ENCODE measurements around a stretch of chr6.

- PRO-cap, result no peak
CAGE:
- cytosol, long polyA minus RNA, result no peak
- cytosol, long polyA plus RNA, result no peak
- long polyA plus RNA, result no peak
- nucleus, long polyA minus RNA, result no peak
- nucleus, long polyA plus RNA, result no peak
Measured at GRCh38 chr6:80389614-80390085, 283.2 kb downstream of the BCKDHB start.

GRCh38 chr6:80390630-80391200 lies 284.2 kb downstream of the BCKDHB start:
- PRO-cap, result no peak
CAGE:
- cytosol, long polyA minus RNA, result no peak
- cytosol, long polyA plus RNA, result no peak
- long polyA plus RNA, result no peak
- nucleus, long polyA minus RNA, result no peak
- nucleus, long polyA plus RNA, result no peak

DNA sequence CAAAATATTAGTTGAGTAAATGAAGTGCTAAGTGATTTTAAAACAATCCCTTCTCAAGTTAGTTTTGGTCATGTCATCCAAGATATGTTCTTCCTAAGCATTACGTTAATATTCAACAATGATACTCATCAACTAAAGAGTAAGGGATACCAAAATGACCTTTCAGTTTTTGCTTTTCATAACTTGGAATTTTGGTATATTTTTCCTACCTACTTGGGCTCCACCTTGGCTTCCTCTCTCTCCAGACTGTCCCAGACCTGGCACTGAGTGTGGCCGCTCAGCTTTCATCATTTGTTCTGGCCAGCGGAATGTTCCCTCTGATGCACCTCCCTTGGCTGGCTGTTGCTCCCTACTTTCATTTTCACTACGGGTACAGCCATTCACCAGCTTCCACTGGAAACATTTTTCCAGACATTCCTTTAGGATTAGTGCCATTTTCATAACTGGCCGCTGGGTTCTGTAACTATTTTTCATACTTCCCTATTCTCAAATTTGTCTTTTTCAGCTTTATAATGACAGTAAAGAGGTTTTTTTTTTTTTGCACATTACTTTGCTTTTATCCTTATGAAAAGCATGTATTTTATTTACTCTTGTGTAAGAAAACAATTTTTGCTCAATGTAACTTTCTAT lies 487.4 kb downstream of the TENT5A start:
- PRO-cap, result no peak
CAGE:
- cytosol, long polyA minus RNA, result no peak
- cytosol, long polyA plus RNA, result no peak
- long polyA plus RNA, result no peak
- nucleus, long polyA minus RNA, result no peak
- nucleus, long polyA plus RNA, result no peak

- PRO-cap, result no peak
CAGE:
- cytosol, long polyA minus RNA, result no peak
- cytosol, long polyA plus RNA, result no peak
- long polyA plus RNA, result no peak
- nucleus, long polyA minus RNA, result no peak
- nucleus, long polyA plus RNA, result no peak
Measured at GRCh38 chr6:81451784-81452355, 300.6 kb downstream of the TENT5A start.

GRCh38 chr6:81745692-81746325 lies 6.7 kb downstream of the TENT5A start:
- PRO-cap, result no peak
CAGE:
- cytosol, long polyA minus RNA, result no peak
- cytosol, long polyA plus RNA, result no peak
- long polyA plus RNA, result no peak
- nucleus, long polyA minus RNA, result no peak
- nucleus, long polyA plus RNA, result no peak

DNA sequence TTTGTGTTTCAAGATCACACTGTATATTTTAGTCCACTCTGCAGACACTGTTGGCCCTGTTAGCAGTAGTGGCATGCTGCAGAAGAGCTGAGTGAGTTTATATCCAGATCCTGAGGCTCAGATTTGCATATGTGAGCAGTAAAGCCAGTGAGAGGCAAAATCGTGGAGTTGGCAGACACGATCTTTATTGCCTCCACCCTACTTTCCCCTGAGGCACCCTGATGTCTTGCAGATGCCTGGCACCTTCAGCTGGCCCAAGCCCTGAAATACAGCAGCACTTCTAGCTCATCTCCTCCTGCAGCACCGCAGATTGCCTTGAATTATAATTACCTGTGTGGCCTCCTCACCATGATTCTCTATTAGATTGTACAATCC lies 158.0 kb upstream of the TENT5A start:
- PRO-cap, result no peak
CAGE:
- cytosol, long polyA minus RNA, result no peak
- cytosol, long polyA plus RNA, result no peak
- long polyA plus RNA, result no peak
- nucleus, long polyA minus RNA, result no peak
- nucleus, long polyA plus RNA, result no peak

GRCh38 chr6:82170014-82170912 lies 77.3 kb downstream of the IBTK start:
- PRO-cap, result no peak
CAGE:
- cytosol, long polyA minus RNA, result start-site peak on the minus strand at chr6:82170268-82170310, 7 reads
- cytosol, long polyA plus RNA, result start-site peak on the minus strand at chr6:82170479-82170500, 94 and 40 reads in 2 replicates; start-site peak on the minus strand at chr6:82170587-82170593, 388 and 209 reads in 2 replicates; start-site peak on the minus strand at chr6:82170698-82170730, 99 and 79 reads in 2 replicates
- long polyA plus RNA, result no peak
- nucleus, long polyA minus RNA, result no peak
- nucleus, long polyA plus RNA, result start-site peak on the minus strand at chr6:82170375-82170421, 42 and 52 reads in 2 replicates; start-site peak on the minus strand at chr6:82170493-82170503, 69 and 56 reads in 2 replicates; start-site peak on the minus strand at chr6:82170694-82170703, 48 and 61 reads in 2 replicates

- PRO-cap, result no peak
CAGE:
- cytosol, long polyA minus RNA, result no peak
- cytosol, long polyA plus RNA, result no peak
- long polyA plus RNA, result no peak
- nucleus, long polyA minus RNA, result no peak
- nucleus, long polyA plus RNA, result no peak
Measured at GRCh38 chr6:82205932-82206594, 41.5 kb downstream of the IBTK start.

DNA sequence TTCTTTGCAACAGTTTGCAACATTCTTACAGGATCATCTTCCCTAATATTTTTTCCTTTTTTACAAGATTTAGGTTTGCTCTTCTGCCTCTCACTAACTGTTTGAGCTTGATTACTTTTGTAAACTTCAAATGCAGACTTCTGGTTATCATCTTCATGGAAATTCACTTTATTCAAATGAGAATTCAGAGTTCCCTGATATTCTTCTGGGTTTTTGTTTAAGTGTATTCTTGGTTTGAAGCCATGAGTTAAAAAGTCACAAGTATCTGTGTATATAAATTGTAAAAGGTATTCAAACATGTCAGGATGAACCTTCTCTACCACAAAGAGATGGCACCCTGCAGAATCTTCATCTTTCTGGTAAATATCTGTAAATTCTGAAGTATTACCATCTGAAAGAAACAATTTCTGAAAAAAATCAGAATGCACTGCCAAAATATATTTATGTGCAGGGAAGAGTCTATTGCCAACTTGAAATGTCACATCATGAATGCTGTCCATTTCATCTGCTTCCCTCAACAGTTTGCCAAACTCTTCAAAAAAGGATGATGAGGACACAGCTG lies 33.2 kb downstream of the IBTK start:
- PRO-cap, result no peak
CAGE:
- cytosol, long polyA minus RNA, result no peak
- cytosol, long polyA plus RNA, result no peak
- long polyA plus RNA, result no peak
- nucleus, long polyA minus RNA, result no peak
- nucleus, long polyA plus RNA, result no peak

DNA sequence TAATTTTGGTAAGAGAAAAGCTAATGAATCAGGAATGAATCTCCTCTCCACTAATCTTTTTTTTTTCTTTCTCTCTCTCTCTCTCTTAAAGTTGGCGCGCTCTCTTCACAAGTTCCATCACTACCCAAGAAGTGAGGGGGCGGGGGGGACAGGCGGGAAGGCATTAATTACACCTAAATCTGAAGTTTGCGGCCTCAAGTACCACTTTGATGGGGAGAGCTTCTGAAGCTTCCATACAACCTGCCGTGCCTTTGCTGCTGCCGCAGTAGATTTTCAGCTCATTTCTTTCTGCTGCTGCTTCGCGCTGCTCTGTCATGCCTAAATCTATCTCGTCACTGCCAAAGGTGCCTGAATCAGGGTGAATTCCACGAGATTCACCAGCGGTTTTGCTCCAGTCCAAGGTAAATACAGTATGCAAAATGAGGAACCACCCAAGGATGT lies 458 bp upstream of the TPBG start:
- PRO-cap, result no peak
CAGE:
- cytosol, long polyA minus RNA, result no peak
- cytosol, long polyA plus RNA, result no peak
- long polyA plus RNA, result no peak
- nucleus, long polyA minus RNA, result no peak
- nucleus, long polyA plus RNA, result no peak

- PRO-cap, result no peak
CAGE:
- cytosol, long polyA minus RNA, result no peak
- cytosol, long polyA plus RNA, result no peak
- long polyA plus RNA, result no peak
- nucleus, long polyA minus RNA, result no peak
- nucleus, long polyA plus RNA, result no peak
Measured at GRCh38 chr6:83430078-83430862, 581 bp downstream of the ME1 start.

GRCh38 chr6:84152456-84153105 lies 74.9 kb downstream of the CEP162 start:
- PRO-cap, result no peak
CAGE:
- cytosol, long polyA minus RNA, result no peak
- cytosol, long polyA plus RNA, result no peak
- long polyA plus RNA, result no peak
- nucleus, long polyA minus RNA, result no peak
- nucleus, long polyA plus RNA, result no peak

DNA sequence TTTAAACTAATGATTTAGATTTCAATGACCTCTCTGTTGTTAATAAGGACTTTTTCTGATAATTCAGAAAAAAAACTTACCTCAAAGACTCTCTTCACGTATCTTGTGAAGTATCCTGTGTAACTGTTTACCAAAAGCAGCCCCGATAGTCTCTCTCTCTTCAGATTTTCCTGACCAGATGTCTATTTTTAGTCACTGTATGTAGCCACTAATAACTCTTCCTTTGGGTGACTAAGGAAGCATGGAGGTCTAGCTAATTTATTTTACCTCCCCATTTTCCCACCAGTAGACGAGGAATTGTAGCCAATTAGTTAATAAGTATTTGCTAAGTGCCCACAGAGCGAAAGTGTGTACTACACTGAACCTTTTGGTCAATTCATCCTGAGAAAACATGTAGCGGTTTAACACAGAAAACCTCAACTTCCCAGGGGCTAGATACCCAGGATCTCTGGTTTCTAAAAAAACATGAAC lies 180.7 kb downstream of the TBX18 start:
- PRO-cap, result no peak
CAGE:
- cytosol, long polyA minus RNA, result no peak
- cytosol, long polyA plus RNA, result no peak
- long polyA plus RNA, result no peak
- nucleus, long polyA minus RNA, result no peak
- nucleus, long polyA plus RNA, result no peak

GRCh38 chr6:85061721-85062177 lies 297.4 kb upstream of the TBX18 start:
- PRO-cap, result no peak
CAGE:
- cytosol, long polyA minus RNA, result no peak
- cytosol, long polyA plus RNA, result no peak
- long polyA plus RNA, result no peak
- nucleus, long polyA minus RNA, result no peak
- nucleus, long polyA plus RNA, result no peak

DNA sequence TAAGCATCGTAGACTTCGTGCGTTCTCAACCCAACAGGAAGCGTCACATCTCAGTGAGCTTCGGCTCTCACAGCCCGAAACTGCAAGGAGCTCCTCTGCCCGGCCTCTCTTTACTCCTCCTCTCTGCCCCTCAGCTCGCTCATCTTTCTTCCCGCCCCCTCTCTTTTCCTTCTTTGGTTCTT lies 520 bp upstream of the NT5E start:
- PRO-cap, result bidirectional peak, plus-strand start outside the sequence, minus-strand start at position 55 of the sequence
CAGE:
- cytosol, long polyA minus RNA, result no peak
- cytosol, long polyA plus RNA, result no peak
- long polyA plus RNA, result no peak
- nucleus, long polyA minus RNA, result no peak
- nucleus, long polyA plus RNA, result no peak

DNA sequence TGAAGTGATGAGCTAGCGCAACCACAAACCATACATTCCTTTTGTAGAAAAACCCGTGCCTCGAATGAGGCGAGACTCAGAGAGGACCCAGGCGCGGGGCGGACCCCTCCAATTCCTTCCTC lies 368 bp upstream of the NT5E start:
- PRO-cap, result bidirectional peak, plus-strand start at position 79 of the sequence, minus-strand start outside the sequence
CAGE:
- cytosol, long polyA minus RNA, result no peak
- cytosol, long polyA plus RNA, result no peak
- long polyA plus RNA, result no peak
- nucleus, long polyA minus RNA, result no peak
- nucleus, long polyA plus RNA, result no peak

- PRO-cap, result no peak
CAGE:
- cytosol, long polyA minus RNA, result no peak
- cytosol, long polyA plus RNA, result no peak
- long polyA plus RNA, result no peak
- nucleus, long polyA minus RNA, result no peak
- nucleus, long polyA plus RNA, result no peak
Measured at GRCh38 chr6:85453380-85453896, 3.6 kb downstream of the NT5E start.

DNA sequence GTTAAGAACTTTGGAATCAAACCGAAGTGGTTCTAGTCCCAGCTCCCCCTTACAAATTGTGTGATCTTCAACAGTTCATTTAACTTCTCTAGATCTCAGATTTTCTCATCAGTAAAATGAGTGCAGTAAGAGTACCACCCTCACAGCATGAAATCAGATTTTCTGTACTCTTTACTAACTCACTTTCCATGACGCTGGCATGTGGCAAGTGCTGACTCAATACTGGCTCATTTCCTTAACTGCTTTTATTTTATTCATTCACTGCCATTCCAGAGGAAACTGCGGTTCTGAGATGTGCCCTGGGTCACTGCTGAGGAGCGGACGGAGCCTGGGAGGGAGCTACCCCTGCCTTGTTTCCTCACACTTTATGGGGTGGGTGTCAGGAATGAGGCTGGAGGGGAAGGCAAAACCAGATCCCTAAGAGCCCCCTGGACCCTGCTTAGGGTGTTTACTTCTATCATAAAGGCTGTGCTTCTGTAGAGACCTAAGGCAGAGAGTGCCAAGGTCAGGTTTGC lies 14.3 kb downstream of the NT5E start:
- PRO-cap, result bidirectional peak, plus-strand start at position 267 of the sequence, minus-strand start at position 90 of the sequence
CAGE:
- cytosol, long polyA minus RNA, result no peak
- cytosol, long polyA plus RNA, result no peak
- long polyA plus RNA, result no peak
- nucleus, long polyA minus RNA, result start-site peak on the minus strand centred at position 102 of the sequence, 24 bp wide, 9 reads
- nucleus, long polyA plus RNA, result no peak

DNA sequence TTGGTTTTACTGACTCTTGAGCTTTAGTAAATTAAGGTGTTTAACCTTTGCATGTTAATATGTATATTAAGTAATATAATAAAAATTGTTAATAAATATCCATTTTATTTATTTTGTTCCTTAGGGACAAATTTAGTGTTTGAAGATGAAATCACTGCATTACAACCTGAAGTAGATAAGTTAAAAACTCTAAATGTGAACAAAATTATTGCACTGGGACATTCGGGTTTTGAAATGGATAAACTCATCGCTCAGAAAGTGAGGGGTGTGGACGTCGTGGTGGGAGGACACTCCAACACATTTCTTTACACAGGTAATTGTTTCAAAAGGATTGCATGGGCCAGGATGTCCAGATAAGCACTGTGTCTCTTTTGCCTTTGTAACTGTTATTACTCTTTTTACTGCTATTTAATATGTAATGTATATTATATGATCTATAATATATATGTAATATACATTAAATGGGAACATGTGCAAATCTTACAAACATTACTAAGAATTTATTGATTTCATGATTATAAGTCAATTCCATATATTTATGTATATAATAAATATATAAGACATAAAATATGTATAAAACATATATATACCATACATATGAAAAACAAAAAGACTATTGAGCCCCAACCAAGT lies 21.3 kb downstream of the NT5E start:
- PRO-cap, result no peak
CAGE:
- cytosol, long polyA minus RNA, result start-site peak on the plus strand centred at position 179 of the sequence, 99 bp wide, 17 reads
- cytosol, long polyA plus RNA, result start-site peak on the plus strand centred at position 302 of the sequence, 83 bp wide, 192 and 97 reads in 2 replicates
- long polyA plus RNA, result no peak
- nucleus, long polyA minus RNA, result no peak
- nucleus, long polyA plus RNA, result no peak

- PRO-cap, result no peak
CAGE:
- cytosol, long polyA minus RNA, result no peak
- cytosol, long polyA plus RNA, result no peak
- long polyA plus RNA, result no peak
- nucleus, long polyA minus RNA, result no peak
- nucleus, long polyA plus RNA, result no peak
Measured at GRCh38 chr6:85575120-85575584, 18.5 kb downstream of the SNX14 start.